Caco-2 (cell line): ENCODE measurements around the gene SMARCD3.

- PRO-cap, result unidirectional peak, plus-strand start at chr7:151248545; bidirectional peak, plus-strand start at chr7:151248892, minus-strand start at chr7:151248780
- RRBS, result 3% methylated on average over 19 of the region's 56 CpGs
Observed at GRCh38 chr7:151248494-151249014, at the start of gene SMARCD3. SMARCD3 (minus strand) TSS chr7:151248694.

DNA sequence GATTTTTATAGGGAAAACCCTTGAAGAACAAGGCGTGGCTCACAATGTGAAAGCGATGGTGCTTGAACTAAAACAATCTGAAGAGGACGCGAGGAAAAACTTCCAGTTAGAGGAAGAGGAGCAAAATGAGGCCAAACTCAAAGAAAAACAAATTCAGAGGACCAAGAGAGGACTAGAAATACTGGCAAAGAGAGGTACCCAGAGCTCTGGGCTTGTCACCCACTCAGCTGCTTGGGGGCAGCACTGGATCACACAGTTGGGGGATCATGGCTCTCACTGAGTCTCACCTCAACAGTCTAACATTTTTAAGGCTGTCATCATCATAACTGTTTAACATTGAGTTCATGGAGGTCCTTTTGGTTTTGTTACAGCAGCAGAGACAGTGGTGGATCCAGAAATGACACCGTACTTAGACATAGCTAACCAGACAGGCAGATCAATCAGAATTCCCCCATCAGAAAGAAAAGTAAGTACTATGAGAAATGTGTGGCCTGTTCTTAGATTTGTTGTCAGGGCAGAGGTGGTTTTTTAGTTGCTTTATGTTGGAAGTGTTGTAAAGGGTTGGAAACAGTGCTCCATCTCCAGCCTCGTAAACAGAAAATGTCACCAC is 14.2 kb downstream of the NUB1 start:
- PRO-cap, result no peak
- RRBS, result no CpG with 5 or more reads among the region's 6 CpGs

DNA sequence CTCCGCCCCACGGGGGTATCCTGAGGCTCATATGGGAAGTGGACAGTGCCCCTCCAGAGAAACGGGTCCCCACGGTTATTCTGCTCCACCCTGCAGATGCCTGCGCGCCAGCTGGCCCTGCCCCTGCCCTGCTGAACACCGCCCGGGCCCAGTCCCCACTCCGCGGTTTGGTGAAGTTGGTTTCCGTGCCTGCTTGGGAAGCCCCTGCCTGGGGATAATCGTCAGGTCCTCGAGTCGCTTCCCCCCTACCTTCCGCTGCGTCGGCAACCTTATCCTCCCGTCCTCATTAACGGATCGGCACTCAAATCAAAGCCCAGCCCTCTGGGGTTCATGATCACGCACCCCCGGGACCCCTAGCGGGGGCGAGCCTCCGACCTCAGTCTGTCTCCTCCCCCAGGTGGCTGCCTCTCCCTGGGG is 27.8 kb downstream of the WDR86 start:
- PRO-cap, result no peak
- RRBS, result no CpG with 5 or more reads among the region's 25 CpGs

DNA sequence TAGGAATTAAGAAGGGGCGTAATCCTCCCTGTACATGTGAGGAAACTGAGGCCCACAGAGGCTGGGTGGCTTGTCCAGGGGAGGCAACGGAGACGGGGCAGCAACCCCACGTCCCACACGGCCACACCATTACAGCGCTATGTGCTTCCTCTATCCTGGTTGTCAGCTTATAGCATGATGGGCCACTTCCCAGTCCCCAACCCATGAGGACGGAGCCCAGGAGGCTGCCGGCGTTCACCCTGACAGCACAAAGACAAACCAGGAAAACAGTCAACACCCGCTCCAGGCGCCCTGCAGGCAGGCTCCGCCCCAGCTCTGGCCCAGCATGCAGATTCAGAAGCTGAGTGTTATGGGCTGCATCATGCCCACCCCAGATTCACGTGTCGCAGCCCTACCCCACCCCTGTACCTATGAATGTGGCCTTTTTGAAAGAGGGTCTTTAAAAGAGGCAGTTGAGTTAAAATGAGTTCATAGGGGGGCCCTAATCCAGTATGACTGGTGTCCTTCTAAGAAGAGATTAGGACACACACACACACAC is 14.8 kb downstream of the WDR86 start:
- PRO-cap, result no peak
- RRBS, result no CpG with 5 or more reads among the region's 14 CpGs

GRCh38 chr7:151503768-151504668 is 15.7 kb downstream of the RHEB start:
- PRO-cap, result no peak
- RRBS, result no CpG with 5 or more reads among the region's 6 CpGs

- PRO-cap, result no peak
- RRBS, result no CpG with 5 or more reads among the region's 7 CpGs
Observed at GRCh38 chr7:151506703-151507409, 12.8 kb downstream of the RHEB start.

DNA sequence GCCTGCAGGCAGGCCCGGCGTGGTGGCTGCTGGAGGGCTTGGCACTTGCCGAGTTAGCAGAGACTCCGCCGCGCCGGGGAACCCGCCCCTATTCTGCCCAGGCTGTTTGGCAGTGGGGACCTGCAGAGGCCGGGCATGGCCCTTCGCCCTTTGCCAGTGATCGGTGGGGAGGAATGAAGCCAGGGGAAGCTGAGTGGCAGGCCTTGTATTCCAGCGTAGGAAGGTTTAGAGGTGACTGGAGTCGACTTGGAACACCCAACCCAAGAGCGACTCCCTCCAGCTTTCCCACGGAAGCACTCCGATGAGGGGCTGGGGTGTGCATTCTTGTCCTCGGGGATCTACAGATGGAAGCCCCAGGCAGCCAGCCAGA is 1.0 kb upstream of the RHEB start:
- PRO-cap, result bidirectional peak, plus-strand start at position 228 of the sequence, minus-strand start at position 55 of the sequence
- RRBS, result 6% methylated on average over 9 of the region's 17 CpGs

DNA sequence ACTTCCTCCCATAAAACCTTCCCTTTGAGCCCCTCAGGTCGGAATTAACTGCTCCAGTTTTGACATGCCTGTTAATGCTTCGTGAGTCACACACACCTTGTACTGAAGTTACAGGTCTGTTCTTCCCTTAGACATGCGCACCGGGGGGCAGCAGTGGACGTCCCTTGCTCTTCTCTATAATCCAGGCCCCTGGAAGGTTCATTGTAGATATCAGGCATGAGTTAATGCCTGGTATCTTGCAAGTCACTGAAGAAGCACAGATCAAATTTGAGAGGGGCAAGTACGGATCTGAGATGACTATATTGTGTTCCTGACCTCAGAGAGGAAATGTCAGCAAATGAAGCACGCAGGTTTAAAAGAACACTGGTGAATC is 88.6 kb upstream of the RHEB start:
- PRO-cap, result no peak
- RRBS, result no CpG with 5 or more reads among the region's 7 CpGs

- PRO-cap, result no peak
- RRBS, result no CpG with 5 or more reads among the region's 6 CpGs
Observed at GRCh38 chr7:151652125-151652707, 132.5 kb upstream of the RHEB start.

- PRO-cap, result no peak
- RRBS, result 96% methylated on average over 3 of the region's 16 CpGs
Observed at GRCh38 chr7:151730945-151731830, 145.7 kb downstream of the PRKAG2 start.

DNA sequence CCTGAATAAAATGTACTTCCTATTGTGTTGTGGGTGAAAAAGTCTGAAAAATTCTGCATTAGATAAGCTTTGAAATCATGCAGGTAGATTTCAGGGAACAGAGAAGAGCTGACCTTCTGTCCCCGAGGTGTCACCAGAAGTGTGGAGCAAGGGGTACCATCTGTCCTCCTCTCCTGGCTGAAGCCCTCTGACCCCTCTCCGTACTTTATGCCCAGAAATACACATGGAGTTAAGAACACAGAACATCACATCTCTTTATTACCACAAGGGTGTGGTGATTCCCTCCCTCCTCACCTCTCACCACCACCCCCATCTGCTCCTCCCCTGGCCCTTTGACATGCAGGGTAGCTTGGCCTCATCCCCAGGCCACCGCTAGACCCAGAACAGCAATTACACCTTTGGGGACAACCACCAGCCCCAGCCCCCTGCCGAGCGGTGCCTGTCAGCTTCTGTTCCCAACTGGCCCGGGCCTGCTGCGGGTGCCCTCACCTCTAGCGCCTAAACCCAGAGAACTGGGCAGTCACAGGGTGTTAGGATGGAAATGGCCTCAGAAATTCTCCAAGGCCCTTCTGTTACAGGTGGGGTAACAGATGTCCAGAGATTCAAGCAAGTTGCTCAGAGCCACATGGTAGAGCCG is 78.2 kb downstream of the PRKAG2 start:
- PRO-cap, result no peak
- RRBS, result no CpG with 5 or more reads among the region's 9 CpGs

GRCh38 chr7:151806089-151806939 is 70.6 kb downstream of the PRKAG2 start:
- PRO-cap, result no peak
- RRBS, result no CpG with 5 or more reads among the region's 19 CpGs

- PRO-cap, result no peak
- RRBS, result no CpG with 5 or more reads among the region's 29 CpGs
Observed at GRCh38 chr7:151807476-151808242, 69.3 kb downstream of the PRKAG2 start.

GRCh38 chr7:151813911-151815133 is 62.6 kb downstream of the PRKAG2 start:
- PRO-cap, result no peak
- RRBS, result no CpG with 5 or more reads among the region's 24 CpGs

DNA sequence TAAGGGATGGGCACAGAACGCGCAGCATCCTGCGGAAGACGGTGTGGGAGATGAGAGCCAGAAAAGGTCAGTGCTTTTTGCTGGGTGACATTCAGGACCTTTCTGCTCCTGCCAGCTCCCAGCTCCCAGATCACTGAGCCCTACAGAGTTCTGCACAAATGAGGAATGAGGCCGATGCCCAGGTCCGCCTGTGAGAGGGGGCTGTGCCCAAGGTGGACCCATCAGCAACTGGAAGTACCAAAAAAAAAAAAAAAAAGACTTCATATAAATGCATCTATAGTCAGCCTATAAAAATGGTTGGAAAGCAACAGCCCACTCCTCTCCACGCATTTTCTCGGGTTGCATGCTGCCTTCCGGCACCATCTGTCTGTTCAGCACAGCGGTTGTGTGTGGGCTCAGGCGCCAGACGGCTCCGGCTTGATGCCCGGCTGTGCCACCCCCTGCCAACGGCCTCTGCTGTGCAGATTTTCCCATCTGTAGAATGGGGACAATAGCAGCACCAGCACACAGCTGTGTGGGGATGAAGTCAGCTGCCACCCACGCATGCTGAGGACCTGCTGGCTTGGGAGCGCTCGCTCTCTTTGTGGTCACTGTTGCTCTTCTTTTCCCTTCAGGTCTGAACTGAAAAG is 19.6 kb downstream of the PRKAG2 start:
- PRO-cap, result no peak
- RRBS, result 88% methylated on average over 5 of the region's 18 CpGs

DNA sequence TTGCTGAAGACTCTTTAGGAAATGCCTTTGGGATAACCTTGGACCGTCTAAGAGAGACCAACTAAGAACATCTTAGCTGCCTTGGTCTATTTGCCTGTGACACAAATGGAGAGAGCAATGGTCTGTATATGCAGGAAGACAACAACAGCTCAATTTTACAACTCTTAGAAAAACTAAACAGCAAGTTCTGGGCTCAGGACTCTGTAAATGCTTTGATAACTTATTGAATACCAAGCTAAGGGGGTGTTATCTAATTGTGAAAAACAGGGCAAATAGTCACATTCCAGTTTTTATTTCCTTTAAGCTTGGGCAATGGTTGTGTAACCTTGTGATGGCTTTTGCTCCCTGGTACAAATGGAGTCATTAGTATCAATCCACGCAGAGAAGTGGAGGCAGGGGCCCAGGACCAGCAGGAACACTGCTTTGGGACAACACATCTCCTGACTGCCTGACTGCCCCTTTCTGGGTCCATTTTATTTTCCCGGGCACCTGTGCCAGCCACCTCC is 5.7 kb upstream of the PRKAG2 start:
- PRO-cap, result no peak
- RRBS, result no CpG with 5 or more reads among the region's 3 CpGs

GRCh38 chr7:152240541-152241341 is 195.1 kb downstream of the KMT2C start:
- PRO-cap, result no peak
- RRBS, result no CpG with 5 or more reads among the region's 11 CpGs

DNA sequence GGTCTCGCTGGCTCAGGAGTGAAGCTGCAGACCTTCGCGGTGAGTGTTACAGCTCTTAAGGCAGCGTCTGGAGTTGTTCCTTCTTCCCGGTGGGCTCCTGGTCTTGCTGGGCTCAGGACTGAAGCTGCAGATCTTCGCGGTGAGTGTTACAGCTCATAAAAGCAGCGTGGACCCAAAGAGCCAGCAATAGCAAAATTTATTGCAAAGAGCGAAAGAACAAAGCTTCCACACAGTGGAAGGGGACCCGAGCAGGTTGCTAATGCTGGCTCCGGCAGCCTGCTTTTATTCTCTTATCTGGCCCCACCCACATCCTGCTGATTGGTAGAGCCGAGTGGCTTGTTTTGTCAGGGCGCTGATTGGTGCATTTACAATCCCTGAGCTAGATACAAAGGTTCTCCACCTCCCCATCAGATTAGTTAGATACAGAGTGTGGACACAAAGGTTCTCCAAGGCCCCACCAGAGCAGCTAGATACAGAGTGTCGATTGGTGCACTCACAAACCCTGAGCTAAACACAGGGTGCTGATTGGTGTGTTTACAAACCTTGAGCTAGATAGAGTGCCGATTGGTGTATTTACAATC is 30.0 kb upstream of the ACTR3B start:
- PRO-cap, result no peak
- RRBS, result no CpG with 5 or more reads among the region's 15 CpGs

- PRO-cap, result no peak
- RRBS, result no CpG with 5 or more reads among the region's 6 CpGs
Observed at GRCh38 chr7:152801573-152802330, 42.2 kb downstream of the ACTR3B start.

DNA sequence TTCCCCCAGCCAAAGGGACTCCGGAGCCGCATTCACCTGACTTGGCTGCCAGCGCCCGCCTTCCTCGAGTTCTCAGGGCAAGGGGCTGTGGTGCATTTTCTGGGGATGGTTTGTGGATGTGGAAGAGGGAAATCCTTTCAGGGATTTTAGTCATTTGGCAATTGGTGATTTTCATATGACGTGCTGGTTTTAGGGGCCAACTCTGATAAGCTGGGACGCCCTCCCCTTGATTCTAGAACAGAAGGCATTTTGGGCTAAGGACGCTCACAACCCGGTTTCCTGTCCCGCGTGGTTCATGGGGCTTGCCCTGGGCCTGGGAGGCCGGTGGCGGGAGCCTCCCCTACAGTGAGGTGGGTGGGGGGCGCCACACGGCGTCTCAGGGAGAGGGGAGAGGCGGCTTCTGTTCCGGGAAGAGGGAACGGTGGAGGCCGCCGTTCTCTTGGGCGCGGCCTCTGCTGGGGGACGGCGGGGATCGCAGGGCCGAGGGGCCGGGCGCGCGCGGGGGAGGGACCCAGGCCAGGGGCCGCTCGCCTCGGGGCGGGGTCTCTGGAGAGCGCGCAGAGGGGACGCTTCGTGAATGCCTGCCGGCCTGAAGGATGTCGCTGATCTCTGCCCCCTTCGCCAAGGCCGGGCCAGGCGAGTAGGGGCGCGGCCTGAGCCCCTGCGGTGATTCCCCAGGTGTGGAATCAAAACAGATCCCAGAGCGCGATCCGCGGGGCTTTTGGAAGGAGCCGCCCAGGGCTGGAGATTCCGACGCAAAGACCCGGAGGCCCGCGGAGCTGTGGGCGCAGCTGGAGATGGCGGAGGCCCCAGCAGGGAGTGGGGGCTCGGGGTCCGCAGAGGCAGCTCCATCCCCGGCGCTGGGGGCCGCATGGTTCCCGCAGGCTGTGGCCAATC is 165.7 kb downstream of the ACTR3B start:
- PRO-cap, result no peak
- RRBS, result 86% methylated on average over 27 of the region's 66 CpGs